Osteocyte (in vitro differentiated cells): ENCODE measurements around the genes ACIN1 and RNF212B.

- PRO-cap, result no peak
Observed at GRCh38 chr14:22844252-22844551, 7.8 kb downstream of the MMP14 start.

- PRO-cap, result unidirectional peak, minus-strand start at chr14:22851554
Observed at GRCh38 chr14:22850904-22852005, 14.9 kb downstream of the MMP14 start.

DNA sequence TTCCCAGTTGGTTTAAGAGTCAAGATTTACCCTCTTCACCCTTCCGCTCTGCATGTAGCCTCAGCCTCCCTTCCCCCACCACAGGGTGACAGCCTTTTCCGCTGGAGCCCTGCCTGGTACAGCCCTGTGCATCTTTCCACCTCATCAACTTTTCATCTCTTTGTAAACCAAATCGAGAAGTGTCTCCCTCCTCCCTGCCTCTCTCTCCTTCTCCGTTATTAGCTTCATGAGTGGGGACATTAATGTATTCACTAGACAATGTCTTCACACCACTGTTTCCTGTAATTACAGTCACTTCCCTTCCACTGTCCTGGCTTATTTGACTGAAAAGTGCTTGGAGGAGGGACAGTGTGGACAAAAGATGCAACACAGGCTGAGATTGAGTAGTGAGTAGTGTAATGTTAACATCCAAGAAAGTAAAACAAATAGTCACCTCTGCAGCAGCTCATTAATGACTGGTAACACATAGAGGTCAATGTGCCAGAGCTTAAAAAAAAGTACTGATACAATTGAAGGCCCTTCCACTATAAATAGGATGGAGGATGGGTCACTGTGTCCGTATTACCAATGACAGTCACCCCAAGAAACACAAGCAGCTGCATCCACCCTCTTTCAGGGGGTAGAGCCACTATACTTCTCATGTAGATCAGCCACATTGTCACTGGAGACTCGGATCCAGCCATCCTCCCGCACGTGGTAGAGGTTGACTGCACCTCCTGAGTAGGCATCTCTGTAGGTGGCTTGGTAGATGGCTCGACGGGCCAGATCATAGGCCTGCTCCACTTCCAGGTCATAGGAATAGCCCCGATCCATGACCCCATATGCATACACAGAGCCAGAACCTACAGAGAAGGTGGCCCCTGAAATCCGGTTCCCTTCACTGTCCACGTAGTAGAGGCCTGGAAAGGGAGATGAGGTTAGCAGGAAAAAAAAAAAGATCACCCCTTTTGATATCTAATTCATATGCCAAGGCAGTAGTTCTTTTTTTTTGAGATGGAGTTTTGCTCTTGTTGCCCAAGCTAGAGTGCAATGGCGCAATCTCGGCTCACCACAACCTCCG, 8.9 kb downstream of the PSMB5 start:
- PRO-cap, result no peak

- PRO-cap, result no peak
Observed at GRCh38 chr14:23033963-23034314, 761 bp downstream of the PSMB5 start.

GRCh38 chr14:23045421-23046049, 3.5 kb downstream of the PSMB11 start:
- PRO-cap, result no peak

DNA sequence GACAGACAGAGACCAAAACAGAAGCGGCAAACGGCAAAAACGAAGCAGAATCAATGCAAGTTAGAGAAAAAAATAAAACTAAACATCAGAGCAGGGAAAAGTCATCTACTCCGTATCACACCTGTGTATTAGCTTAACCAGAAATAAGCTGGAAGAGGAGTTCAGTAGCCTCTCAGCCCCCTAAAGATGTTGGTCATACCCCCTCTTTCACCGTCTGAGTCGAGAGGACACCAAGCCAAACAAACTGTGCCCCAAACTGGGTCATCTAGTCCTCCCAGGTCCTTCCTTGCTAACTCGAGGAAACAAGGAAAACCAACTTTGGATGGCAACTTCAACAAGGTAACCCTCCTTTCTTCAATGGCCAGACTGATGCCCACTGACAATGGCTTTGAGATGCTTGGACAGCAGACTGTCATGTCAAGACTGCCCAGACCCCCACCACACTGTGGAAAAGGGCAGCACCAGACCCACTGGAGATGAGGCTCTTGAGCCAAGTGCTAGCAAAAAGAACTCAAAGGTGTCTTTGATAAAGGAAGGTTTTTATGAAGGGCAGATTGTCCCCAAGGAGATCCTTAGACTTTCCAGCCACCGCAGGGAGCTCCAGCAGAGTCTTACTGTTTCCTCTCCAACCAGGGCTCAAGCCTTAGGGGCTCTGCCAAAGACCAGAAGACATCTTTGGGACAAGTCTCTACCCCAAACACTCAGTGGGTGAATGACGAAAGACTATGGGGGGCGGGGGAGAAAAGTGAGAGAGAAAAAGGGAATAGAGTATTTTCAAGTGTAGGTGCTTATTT, 9.0 kb upstream of the CDH24 start:
- PRO-cap, result no peak

DNA sequence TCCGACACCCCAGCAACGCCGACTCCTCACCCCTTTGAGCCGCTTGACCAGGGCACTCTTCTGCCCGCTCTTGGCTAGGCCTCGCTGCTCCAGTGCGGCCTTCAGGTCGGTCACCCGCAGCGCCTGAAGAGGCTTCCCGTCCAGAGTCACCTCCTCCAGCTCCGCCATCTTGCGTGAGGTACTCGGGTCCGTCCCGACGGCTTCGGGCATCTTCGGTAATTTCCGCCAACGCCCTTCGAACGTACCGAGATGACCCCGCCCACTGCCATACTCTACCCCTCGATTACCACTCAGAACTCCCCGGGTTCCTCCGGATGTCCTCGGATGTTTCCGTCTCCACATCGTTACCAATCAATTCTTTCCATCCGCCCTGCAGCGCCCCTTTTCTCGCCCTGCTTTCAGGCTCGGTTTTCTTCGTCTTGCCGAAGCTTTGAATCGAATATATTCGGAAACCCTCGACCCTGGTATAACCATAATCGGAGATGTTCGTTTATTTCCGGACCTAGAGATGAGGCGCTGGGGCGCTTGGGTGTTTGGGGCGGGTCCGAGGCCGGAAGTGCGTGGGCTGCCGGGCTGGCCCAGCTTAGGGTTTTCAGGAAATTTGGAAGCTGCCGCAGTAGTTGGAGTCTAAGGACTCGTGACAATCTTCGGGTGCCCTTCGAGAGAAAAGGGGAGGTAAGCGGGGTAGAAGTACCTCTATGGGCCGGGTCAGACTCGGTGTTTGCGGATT, at the start of gene ACIN1:
TSS of gene ACIN1 (minus strand) at position 192 of the 730 bp plus-strand sequence.
- PRO-cap, result unidirectional peak, minus-strand start at position 175 of the sequence; unidirectional peak, plus-strand start at position 616 of the sequence

DNA sequence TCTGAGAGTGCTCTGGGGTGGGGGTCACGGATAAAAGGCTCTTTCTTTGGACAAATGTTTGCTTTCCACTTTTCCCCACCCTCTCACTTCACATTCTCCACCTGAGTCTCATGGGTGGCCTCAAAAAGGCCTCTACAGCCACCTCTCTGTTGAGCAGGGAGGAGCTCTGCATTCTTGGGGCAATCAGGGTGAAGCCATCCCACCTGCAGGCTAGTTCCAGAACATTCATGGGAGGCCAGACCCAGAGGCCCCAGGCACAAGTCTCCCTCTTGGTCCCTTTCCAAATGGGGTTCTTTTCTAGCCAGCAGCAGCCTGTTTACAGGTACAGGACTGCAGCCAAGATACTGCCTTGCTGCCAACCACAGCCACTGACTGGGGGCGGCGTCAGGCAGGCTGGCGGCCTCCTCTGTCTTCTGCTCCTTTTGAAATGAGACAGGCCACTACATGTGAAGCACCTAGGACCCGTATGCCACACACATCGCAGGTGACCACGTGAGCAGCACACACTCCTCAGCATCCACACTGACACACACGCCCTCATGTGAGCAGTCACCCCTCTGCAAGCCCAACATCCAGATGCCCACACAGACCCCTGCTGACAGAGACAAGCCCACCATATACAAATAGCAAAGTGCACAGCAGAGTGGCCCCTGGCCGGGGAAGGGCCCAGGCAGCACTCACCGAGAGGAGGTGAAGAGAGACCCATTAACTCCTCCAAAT, 18.3 kb upstream of the CEBPE start:
- PRO-cap, result no peak

DNA sequence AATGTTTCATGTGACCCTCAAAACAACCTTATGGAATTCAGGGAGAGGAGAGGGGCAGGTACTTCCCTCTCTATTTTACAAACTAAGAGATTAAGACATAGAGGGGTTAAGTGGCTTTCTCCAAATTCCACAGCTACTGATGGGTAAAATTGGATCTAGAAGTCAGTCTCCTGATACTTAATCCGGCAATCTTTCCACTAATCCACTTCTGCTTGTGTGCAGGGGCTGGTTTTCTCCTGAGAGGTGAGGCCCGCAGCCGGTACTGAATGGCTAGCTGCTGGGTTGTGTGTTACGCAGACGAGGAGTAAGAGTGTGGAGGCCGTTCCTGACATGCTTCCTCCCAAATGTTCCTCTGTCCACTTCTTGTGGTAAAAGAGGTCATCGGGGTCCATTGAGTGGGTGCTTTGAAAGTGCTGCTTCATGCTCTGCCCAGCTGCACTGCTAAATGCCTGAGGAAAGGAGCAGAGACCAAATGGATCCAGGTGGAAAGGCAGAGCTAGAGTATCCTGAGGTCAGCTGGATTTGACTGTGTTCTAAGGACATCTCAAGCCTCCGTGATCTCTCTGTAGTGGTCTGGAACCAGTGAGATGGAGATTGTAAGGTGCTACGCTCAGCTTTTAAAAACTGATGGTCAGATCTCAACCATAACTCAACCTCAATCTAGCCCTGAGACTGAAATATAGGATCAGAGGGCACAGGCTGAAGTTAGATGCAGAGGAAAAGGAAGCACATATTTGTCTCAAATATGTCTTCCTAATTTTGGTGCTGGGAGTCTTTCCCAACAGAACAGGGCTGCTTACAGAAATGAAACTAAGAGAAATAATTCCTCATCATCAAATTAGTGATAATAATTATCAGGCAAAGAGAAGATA, 15.9 kb downstream of the SLC7A8 start:
- PRO-cap, result no peak

- PRO-cap, result no peak
Observed at GRCh38 chr14:23177112-23177602, 6.3 kb downstream of the SLC7A8 start.

DNA sequence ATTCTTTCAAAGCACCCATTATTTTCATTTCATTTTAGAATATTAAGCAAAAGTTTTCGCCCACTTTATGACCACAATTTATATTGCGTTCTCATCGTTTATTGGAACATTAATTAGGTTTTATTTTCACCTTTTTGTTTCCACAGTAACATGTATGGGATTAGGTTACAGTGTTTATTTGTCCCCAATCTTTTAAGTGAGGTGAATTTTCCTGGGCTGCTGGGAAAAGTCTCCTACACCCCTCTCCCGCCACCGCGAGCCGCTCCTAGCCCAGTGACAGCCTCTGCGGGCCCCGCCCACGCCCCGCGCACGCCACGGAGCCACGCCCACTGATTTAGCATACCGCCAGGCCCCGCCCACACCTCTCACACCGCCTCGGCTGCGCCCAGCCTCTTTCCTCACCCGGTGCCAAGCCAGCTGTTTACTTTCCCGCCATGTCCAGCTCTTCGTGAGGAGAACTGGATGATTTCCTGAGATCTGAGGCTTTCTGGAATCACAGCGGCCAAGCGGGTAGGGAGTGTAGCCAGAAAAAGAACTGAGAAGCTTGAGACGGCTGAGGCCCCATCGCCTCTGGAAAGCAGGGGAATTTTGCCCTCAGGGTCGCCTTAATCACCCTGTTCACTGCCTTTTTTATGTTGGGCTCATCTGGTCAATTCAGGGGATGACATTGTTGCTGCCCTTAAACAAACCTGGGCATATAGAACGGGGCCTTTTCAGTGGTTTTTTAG, at the start of gene RNF212B:
TSS of gene RNF212B (plus strand) at position 391 of the 728 bp plus-strand sequence.
- PRO-cap, result no peak

DNA sequence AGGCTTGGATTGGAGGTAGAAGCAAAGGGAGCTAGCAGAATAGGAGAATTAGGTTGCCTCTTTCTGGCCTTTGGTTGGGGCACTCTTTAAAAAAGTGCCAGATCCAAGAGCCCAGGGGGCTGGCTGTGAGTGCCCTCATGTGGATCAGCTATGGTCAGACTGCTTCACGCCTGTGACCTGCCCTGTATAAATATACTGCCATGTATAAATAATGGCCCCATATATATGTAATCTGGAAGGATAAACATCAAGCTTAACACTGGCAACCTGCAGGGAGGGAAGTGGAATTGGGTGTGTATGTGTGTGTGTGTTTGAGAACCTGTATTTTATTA, 837 bp upstream of the BCL2L2 start:
- PRO-cap, result no peak

GRCh38 chr14:23321911-23322609, 803 bp downstream of the PABPN1 start:
- PRO-cap, result bidirectional peak, plus-strand start at chr14:23321934, minus-strand start at chr14:23321872; bidirectional peak, plus-strand start at chr14:23322203, minus-strand start at chr14:23322146

GRCh38 chr14:23365653-23365968, 639 bp upstream of the EFS start:
- PRO-cap, result bidirectional peak, plus-strand start at chr14:23365887, minus-strand start at chr14:23365832

DNA sequence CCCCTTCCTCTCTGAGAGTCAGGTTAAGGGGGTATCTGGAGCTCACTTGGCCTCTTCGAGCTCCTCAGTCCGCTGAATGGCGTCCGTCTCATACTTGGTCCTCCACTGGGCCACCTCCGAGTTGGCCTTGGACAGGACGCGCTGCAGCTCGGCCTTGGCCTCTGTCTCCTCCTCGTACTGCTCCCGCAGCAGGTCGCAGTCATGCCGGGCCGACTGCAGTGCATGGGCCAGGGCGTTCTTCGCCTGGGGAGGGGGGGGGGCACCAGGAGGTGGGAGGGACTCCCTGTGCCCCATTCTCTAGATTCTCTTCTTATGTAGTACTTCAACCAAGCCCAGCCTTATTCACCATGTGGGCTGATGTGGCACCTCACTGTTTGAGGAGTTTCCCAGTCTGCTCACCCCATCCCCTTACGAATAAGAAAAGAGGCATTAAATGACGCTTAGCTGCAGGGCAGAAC, 12.0 kb downstream of the CMTM5 start:
- PRO-cap, result no peak

DNA sequence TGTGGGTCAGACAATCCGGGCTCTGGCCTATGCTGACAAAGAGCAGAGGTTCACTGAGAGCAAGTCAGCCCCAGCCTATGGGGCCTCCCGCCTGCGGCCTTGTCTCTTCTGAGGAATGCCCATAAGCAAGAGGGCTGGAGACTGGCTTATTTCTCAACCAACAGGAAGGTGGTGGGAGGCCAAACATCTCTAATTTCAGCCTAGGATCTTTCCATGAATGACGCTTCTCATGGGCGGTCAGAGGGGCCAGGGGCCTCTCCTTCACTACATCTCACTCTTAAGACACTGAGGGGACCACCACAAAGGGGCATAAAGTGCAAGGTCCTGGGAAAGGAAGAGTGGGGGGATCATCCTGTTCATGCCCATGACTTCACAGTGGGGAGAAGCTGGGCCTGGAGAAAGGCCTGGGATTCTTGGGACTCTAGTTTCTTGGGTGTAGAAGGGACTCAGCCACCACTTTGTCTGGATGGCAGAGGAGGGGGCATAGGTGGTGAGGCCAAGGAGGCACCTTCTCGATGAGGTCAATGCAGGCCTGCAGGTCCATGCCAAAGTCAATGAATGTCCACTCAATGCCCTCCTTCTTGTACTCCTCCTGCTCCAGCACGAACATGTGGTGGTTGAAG, 8.2 kb downstream of the MYH6 start:
- PRO-cap, result no peak

- PRO-cap, result no peak
Observed at GRCh38 chr14:23437920-23439191, 2.9 kb upstream of the MYH7 start.

DNA sequence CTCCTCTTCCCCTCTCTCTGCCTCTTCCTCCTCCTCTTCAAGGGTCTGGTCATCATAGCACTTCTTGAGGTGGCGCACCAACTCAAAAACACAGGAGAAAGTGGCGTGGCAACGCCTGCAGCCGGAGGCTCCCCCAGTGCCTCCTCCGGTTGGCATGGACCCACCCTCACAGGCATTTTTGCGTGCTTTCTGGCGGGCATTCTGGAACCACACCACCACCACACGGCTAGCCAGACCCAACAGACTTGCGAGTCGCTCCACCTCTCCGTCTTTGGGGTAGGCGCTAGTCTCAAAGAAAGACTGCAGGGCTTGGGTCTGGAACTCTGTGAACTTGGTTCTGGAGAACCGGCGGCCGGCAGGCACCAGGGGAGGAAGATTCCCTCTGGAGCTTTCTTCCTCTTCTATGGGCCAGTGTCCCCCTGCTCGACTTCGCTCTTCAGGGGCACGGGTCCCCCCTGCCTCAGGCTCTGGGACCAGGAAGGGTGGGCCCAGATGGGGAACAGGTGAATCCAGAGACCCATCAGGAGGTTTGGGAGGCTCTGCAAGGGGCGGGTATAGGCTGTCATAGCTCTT, 26.7 kb downstream of the ZFHX2 start:
- PRO-cap, result no peak

- PRO-cap, result no peak
Observed at GRCh38 chr14:23561433-23561909, 5.4 kb downstream of the THTPA start.

- PRO-cap, result no peak
Observed at GRCh38 chr14:23613526-23613812, 22.7 kb upstream of the DHRS2 start.